Right common carotid artery plus branches (tissue), 1 donor: Measurements from ENCODE around the genes KLRD1, TAS2R10 and PRH2.

GRCh38 chr12:10220344-10221022, 7.8 kb downstream of the GABARAPL1 start:
- PRO-cap: bidirectional peak, plus-strand start at chr12:10220636, minus-strand start at chr12:10220555

- PRO-cap: no peak
Measured at GRCh38 chr12:10223125-10223862, 10.6 kb downstream of the GABARAPL1 start.

DNA sequence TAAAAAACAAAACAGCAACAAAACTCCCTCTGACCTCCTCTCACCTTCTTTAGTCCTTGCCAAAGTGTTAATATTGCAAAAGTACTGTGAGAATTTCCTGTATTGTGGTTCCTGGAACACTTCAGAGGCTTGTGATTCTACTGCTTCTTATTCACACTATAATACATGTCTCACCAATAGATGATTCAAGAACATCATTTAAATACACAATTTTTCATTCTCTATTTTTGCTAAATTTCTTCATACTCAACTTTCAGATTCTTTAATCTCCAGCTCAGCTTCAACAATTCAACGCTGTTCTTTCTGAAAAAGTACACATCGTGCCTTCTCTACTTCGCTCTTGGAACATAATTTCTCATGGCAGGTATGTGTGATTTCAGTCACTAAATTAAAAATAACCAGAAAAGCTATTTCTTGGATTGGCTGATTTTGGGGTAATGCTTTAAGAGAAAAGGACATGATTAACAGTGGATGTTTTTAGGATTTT, at the start of gene KLRD1:
Gene KLRD1 (plus strand): TSS at position 150 of the 487 bp plus-strand sequence.
- PRO-cap: no peak

DNA sequence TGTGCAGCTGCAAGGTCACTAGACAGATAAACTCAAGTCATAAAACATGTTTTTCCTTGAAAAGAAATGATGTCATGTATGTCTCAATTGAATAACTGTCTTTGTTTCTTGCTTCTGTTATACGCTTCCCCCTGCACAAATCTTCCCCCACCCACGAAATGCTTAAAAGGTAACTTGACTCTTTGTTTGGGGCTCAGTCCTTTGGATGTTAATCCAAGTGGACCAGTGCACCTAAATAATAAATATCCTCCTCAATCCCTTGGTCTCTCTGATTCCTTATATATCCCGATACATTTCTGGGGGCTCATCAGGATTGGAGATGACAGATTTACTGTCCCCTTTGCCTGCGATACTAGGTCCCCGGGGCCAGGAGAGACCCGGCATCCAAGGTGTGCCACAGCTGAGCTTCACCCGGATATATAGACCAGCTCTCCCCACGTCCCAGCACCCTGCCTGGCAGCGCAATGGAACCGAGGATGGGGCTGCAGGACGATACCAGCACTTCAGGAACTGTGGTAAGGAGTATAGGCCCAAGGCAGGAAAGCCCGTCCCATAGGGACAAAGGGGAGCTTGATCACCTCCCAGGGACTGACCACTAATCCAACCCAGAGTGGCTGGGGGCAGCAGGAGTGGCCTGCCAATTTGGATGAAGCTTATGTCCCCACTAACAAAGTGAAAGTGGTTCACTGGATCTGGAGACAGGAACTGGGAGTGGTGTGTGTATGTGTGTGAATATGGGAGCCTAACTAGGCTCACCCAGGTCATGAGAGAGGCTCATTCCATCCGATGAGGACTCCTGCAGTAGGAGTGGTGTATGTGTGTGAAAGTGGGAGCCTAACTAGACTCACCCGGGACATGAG, 26.1 kb downstream of the KLRK1 start:
- PRO-cap: bidirectional peak, plus-strand start at position 721 of the sequence, minus-strand start at position 748 of the sequence

GRCh38 chr12:10365940-10366420, 23.9 kb downstream of the KLRK1 start:
- PRO-cap: no peak

GRCh38 chr12:10368022-10368645, 21.7 kb downstream of the KLRK1 start:
- PRO-cap: no peak

DNA sequence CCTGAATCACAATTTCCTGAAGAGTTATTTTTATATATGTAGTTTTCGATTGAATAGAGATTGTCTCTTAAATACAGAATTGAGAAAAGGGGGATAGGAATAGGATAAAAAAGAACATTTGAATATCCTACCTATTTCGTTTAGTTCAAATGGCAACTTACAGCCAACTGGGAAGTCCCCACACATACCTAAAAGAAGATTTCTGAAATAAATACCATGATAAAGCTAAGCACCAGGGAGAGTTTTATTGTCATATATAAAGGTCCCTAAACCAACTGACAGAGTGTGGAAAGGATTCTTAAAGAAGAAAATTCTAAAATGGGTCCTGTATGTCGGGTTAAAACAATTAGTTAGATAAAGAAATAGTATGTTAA, 1.9 kb upstream of the KLRK1 start:
- PRO-cap: no peak

DNA sequence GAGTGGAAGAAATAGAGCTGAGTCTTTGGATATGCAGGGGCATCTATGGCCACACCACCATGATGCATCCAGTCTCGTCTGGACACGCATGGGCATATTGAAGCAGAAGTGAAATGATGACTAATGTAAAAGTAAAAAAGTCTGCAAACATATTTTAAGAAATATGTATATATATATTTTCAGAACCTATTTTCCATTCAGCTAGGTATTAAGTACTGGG, 2.9 kb upstream of the KLRK1 start:
- PRO-cap: no peak

- PRO-cap: no peak
Measured at GRCh38 chr12:10661342-10661802, 12.5 kb downstream of the STYK1 start.

GRCh38 chr12:10826086-10826705, at the start of gene TAS2R10:
Gene TAS2R10, minus strand, starts transcription at chr12:10826358.
- PRO-cap: no peak

DNA sequence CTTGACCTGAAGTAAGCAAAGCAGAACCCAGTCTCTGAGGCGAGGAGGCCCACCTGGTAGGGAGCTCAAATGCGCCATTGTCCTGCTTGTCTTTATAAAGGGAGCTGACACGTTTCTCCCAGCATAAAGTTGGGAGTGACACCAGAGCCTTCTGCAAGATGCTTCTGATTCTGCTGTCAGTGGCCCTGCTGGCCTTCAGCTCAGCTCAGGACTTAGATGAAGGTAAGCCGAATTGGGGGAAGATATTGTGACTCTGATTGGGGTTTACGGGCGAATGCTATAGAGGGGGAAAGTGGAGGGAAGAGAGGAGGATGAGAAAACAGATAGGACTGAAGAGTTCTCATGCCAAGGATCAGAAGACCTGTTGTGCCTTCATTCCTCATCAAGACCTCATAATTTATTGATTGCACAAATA, at the start of gene PRH2:
Gene PRH2 (plus strand): TSS at position 121 of the 415 bp plus-strand sequence.
- PRO-cap: no peak

GRCh38 chr12:11315307-11315927, 5.2 kb upstream of the PRB4 start:
- PRO-cap: no peak

GRCh38 chr12:11378267-11378698, 17.1 kb downstream of the PRB2 start:
- PRO-cap: no peak

DNA sequence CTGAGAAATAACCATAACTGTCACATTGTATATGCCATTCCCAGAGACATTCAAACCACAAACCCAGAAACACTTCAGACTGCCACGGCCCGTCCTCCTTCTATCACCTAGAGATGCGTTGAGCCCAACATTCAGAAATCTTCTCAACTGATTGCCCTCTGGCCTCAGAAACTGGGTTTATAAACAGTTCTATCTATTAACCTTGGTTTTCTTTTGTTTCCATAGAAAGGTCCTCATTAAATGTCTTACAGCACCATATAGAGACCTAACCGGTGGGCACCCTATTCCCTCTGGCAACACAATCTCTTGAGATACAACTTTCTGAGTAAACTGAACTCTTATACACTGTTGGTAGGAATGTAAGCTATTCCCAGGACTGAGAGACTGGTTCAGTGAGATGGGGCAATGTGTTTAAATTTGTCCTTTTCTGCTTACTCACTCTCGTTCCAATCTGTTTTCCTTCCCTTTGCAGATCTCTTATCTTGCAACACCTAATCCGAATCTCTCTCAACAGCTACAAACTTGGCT, 26.2 kb upstream of the ETV6 start:
- PRO-cap: no peak

GRCh38 chr12:11650794-11651600, 1.5 kb downstream of the ETV6 start:
- PRO-cap: bidirectional peak, plus-strand start at chr12:11651151, minus-strand start at chr12:11651009; bidirectional peak, plus-strand start at chr12:11651339, minus-strand start at chr12:11651269

- PRO-cap: no peak
Measured at GRCh38 chr12:11657176-11658041, 7.9 kb downstream of the ETV6 start.

- PRO-cap: no peak
Measured at GRCh38 chr12:11658473-11658748, 8.9 kb downstream of the ETV6 start.

GRCh38 chr12:11711434-11712201, 62.1 kb downstream of the ETV6 start:
- PRO-cap: no peak

DNA sequence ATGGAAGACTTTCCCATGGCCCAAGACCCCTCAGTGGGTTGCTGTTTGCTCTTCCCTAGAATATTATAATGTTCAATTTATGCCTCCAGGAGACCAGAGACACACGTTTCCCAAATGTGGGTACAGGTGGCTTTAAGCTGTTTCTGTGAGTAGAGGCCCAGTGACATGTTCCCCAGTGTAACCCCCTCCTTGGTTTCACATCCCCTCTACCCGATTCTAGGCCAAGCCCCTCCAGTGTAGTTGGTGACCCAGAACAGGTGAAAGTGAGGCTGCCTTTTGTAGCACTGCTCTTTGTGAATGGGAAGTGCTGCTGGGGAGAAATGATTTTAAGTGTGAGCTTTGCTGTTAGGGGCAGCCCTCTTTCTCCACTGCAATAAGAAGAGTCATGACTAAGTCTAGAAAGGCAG, 81.3 kb downstream of the ETV6 start:
- PRO-cap: no peak

DNA sequence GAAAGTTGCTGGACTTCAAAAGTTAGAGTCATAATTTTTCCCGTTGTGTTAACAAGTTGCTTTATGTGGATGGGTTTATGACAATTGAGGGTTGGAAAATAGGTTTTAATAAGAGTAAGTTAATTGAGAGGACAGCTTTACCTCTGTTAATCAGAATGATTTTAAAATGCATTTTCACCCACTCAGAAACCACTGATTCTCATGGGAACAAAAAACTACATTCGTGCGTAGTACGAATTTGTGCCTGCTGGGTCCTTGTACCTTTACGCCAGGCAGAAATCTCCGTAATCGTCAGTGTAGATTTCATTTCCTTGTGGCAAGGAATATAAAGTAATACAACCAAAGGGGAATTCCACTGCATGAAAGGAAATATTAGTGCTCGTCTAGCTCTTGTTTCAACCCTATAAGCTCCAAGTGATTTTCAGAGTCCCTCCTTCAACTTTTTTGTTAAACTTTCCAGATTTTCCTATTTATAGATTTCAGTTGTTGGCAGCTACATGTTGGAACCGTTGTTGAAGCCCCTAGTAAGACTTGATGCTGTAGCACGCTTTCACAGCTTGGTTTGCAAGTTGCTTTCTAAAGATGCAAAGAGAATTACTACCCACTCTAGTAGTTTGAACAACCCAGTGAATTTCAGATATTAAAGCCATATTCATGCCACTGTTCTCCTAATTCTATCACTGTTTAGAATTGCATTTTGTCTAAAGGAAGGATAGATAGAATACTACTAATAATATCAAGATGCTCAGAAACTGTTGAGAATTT, 90.6 kb downstream of the ETV6 start:
- PRO-cap: no peak